Measurements from ENCODE around the genes SLF2 and BTRC.

GRCh38 chr10:100738188-100738794, 7.1 kb upstream of the PAX2 start:
- RRBS, result no CpG with 5 or more reads among the region's 20 CpGs

DNA sequence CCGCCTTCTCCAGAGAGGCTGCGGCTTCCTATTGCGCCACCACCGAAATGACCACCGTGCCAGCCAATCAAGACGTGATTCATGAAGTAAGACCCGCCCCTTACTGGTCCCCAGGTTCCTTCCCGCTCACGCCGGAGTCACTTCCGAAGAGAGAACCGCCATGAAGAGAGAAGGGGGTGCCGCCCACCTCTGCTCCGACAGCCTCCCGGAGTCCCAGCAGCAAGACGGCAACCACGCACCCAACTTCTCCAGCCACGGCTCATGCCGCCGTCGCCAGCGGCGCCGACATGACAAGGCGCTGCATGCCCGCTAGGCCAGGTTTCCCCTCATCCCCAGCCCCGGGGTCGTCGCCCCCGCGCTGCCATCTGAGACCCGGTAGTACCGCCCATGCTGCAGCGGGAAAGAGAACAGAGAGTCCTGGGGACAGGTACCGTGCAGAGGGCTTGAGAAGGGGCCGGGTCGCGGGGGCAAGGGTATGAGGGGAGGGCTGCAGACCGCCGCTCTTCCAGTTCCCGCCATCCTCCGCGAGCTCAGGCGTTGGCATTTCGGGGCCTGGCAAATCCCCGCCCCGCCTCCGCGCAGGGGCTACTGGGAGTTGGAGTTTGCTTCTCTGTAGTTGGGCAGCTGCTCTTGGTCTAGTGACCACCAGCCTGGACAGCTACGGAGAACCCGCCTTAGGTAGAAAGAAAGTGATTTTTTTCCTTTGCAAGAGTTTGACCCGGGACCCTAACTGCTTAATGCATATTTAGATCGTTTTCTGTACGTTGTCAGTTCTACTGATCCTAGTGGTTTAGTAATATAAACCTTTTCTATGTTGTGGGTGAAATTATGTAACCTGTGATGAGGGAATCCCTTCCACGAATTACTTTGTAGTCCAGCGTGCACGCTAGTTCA, at the start of gene SLF2:
SLF2 (plus strand) TSS at position 140 of the 894 bp plus-strand sequence.
- RRBS, result 2% methylated on average over 11 of the region's 57 CpGs

DNA sequence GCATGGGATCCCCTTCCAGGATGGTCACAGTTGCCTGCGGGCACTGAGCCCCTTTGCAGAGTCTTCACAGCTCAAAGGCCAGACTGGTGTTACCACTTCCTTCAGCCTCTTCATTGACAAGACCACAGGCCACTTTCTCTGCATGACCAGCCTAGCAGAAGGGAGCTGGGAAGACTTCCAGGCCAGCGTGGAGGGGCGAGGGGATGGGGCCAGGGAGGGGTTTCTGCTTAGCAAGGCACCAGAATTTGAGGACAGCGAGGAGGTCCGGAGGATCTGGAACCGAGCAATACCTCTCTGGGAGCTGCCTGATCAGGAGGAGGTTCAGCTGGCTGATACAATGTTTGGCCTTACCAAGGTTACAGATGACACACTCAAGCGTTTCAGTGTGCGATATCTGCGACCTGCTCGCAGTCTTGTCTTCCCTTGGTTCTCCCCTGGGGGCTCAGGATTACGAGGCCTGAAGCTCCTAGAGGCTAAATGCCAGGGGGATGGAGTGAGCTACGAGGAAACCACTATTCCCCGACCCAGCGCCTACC, 1.1 kb downstream of the TWNK start:
- RRBS, result no CpG with 5 or more reads among the region's 14 CpGs

DNA sequence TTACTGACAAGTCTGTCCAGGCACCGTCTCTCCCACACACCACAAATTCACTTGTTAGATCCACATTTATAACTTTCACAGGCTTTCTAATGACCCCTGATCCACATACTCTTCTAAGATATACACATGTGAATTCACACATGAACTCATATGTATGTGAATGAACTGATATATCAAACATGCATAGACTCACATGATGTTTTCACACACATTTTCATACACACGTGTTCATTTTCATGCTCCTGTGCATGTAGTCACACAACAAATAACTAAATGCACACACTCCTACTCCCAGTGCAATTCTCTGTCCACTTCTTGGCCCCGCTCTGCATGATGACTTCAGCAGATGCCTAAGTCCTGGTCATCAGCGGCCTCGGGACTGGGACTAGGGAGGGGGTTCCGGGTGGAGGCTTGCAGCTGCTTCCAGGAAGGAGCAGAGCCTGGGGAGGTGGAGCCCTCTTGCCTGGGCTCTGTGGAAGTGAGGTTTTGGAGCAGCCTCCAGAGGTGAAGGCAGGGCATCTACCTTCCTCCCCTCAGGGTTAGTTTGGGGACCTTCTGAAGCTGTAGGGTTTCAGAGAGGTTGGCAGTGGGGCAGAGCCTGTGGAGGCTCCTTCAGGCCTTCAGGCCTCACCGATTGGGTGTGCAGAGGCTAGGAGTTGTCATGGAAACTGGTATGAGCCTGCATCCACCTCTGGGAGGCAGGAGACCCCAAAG, 1.7 kb downstream of the LZTS2 start:
- RRBS, result no CpG with 5 or more reads among the region's 7 CpGs

DNA sequence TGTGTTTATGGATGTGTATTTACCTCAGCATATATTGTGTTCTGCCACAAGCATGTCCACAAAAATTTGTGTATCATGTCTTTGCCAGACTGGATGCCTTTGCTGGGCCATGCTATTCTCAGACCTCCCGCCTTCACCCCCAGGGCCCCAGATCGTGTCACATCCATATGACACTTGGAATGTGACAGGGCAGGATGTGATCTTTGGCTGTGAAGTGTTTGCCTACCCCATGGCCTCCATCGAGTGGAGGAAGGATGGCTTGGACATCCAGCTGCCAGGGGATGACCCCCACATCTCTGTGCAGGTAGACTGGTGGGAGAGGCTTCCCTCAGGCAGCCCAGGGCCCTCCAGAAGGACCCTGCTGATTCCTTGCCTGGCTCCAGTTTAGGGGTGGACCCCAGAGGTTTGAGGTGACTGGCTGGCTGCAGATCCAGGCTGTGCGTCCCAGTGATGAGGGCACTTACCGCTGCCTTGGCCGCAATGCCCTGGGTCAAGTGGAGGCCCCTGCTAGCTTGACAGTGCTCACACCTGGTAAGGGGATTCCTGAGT, 2.4 kb downstream of the KAZALD1 start:
- RRBS, result no CpG with 5 or more reads among the region's 6 CpGs

- RRBS, result no CpG with 5 or more reads among the region's 25 CpGs
These were observed 4.8 kb downstream of the TLX1 start for GRCh38 chr10:101135699-101136422.

DNA sequence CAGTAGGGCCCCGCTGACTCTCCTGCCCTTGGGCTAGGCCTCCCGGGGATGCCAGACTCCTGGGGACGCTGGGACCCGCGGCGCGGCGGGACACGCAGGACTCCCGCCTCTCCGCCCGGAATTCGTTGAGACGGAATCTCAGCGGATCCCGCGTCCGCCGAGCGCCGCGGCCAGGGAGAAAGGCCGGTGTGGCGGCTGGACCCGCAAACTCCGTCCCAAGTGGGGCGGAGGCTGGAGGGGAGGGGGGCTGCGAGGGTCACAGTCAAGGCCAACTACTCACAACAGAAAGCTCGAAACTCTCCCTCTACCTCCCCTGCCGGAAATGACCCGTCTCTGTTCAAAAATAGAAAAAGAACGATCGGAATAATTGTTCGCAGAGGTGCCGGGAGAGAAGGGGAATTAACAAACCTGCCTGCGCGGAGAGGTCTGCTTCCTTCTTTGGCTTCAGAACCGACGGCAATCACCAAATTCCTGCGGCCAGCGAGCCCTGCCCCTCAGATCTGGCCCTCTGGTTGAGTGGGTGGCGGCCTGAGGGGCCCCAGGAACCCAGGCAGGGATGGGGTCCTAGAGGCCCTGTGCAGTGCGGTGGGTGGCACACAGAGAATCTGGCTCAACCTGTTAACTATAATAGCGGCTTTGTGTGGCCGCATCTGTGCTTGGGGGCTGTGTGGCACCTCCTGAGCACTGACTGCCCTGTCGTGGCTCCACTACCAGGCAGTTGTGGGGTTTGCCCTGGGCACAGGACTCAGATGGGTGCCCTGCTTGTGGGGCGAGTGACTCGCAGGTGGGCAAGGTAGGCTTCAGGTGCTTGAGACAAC, 9.4 kb downstream of the TLX1 start:
- RRBS, result 5% methylated on average over 25 of the region's 48 CpGs

DNA sequence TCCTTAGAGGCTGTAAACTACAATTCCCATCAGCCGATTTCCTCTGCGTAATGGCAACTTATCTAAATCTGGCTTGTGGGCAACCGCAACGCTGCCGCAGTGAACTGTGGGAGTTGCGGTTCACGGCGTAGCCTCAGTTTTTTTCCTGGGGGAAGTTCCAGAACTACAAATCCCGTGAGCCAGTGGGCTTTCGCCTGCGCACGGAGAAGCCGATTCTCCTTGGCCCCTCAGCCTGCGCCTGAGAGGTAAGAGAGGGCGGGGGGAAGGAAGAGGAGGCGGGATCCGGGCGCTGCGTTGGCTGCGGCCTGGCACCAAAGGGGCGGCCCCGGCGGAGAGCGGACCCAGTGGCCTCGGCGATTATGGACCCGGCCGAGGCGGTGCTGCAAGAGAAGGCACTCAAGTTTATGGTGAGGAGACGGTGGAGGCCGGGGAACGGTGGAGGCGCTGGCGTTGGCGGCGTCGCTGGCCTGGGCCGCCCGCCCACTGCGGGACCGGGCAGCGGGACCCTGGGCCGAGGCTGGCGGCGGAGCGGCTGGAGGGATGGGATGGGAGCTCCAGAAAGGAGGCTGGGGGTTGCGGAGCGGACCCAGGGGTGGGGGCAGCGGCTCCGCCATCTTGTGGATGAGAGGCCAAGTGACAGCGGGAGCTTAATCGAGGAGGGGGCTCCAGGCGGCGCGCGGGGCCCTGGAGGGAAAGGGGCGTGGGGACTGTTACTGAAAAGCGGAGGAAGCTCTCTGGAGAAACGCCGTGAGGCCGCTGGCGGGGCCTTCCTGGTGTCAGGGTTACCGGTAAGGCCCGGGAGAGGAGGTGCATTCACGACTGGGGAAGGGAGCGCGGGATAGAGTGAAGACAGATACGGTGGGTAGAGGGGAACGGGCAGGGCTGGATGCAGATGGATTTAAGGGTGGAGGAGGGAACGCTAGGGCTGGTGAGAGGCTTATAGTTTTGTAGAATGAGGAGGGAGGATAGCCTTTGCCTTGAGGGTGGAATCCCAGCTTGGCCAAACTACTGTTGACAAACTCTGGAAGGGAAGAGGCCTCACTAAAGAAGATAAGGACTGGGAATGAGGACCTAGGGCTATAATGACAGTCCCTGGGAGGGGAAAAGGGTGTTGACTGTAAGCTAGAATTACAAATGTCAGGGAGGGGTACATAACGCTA, at the start of gene BTRC:
BTRC (plus strand) TSS at position 344 of the 1,160 bp plus-strand sequence.
- RRBS, result 2% methylated on average over 24 of the region's 71 CpGs

GRCh38 chr10:101687411-101688208, 7.4 kb downstream of the FBXW4 start:
- RRBS, result no CpG with 5 or more reads among the region's 5 CpGs

DNA sequence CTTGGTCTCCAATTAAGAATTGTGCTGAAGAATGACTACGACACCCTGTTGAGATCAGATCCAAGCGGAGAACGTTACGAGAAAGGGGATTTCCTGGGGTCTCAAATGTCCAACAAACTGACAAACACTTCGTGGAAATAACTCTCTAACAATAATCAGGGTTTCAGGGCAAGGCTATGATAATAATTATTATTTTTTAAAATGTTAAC, 10.6 kb upstream of the NPM3 start:
- RRBS, result no CpG with 5 or more reads among the region's 5 CpGs

GRCh38 chr10:102066312-102066894, 1.3 kb downstream of the HPS6 start:
- RRBS, result no CpG with 5 or more reads among the region's 17 CpGs

GRCh38 chr10:102109799-102110158, 10.4 kb downstream of the LDB1 start:
- RRBS, result no CpG with 5 or more reads among the region's 10 CpGs

GRCh38 chr10:102112937-102113700, 7.0 kb downstream of the LDB1 start:
- RRBS, result no CpG with 5 or more reads among the region's 7 CpGs

DNA sequence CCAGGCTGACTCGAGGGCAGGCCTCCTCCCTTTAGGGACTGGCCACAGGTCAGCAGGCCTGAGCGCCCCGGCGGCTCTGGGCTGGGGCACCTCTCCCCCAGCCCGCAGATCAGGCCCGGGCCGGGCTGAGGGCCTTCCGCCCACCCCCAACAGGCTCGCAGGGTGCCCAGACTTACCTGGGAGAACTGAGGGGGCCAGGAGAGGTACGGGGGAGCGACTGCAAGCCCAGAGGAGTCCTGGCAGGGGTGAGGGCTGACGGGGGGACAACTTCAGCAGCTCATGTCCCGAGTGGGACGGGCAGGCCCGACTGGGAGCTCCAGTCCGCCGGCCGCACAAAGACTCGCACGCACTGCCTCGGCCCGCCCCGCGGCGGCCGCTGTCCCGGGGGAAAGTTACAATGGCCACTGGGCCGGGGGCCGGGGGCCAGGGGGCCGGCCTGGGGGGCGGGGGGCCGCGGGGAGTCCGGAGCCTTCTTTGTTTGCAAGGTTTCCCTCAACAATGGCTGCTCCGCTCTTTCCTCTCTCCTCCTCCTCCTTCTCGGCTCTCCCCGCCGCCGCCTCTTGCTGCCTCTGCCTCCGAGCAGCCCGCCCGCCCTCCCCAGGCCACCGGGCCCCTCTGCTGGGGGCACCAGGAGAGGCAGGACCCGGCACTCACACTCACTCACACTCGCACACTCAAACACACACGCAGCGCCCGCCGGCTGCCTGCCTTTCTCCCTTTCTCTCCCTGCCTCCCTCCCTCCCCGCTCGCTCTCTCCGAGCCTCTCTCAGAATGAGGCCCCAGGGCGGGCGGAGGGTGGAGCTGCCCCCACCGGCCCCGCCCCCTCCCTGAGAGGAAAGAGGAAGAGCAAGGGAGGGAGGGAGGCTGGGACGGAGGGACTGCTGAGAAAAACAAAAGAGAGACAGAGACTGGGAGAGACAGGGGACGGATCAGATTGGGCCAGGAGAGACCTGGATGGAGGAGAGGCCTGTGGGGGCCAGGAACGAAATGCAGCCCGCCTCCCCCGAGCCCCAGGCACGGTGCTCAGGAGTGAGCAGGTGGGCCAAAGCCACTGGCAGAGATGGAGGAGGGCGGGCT, 5.6 kb downstream of the LDB1 start:
- RRBS, result 3% methylated on average over 22 of the region's 63 CpGs

- RRBS, result no CpG with 5 or more reads among the region's 2 CpGs
These were observed 3.2 kb downstream of the LDB1 start for GRCh38 chr10:102116886-102117502.

DNA sequence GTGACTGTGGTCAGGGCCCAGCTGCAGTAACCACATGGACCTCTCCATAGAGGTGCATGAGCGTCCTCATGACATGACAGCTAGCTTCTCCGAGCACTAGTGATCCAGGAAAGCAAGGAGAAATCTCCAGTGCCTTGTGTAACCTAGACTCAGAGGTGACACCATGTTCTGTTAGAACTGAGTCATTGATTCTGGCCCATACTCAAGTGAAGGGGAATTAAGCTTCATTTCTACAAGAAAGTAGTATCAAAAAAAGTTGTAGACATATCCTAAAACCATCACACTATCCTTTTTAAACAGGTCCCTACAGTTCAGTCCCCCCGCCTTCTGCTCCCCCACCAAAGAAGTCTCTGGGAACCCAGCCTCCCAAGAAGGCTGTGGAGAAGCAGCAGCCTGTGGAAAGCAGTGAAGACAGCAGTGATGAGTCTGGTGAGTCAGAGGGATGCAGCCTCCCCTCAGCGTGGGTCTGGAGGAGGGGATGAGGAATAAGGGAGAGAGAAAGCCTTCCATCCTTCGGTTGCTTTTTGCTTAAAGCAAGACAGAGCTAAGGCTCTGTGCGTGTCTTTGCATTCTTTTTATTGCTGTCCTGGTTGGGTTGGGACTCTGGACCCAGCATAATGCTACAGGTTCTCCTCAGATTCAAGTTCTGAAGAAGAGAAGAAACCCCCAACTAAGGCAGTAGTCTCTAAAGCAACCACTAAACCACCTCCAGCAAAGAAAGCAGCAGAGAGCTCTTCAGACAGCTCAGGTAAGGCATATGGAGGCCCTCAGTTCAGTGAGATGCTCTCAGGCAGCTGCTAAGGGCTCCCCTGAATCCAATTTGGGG, 7.6 kb downstream of the NOLC1 start:
- RRBS, result no CpG with 5 or more reads among the region's 6 CpGs

GRCh38 chr10:102280469-102281301, 35.4 kb downstream of the GBF1 start:
- RRBS, result no CpG with 5 or more reads among the region's 6 CpGs

DNA sequence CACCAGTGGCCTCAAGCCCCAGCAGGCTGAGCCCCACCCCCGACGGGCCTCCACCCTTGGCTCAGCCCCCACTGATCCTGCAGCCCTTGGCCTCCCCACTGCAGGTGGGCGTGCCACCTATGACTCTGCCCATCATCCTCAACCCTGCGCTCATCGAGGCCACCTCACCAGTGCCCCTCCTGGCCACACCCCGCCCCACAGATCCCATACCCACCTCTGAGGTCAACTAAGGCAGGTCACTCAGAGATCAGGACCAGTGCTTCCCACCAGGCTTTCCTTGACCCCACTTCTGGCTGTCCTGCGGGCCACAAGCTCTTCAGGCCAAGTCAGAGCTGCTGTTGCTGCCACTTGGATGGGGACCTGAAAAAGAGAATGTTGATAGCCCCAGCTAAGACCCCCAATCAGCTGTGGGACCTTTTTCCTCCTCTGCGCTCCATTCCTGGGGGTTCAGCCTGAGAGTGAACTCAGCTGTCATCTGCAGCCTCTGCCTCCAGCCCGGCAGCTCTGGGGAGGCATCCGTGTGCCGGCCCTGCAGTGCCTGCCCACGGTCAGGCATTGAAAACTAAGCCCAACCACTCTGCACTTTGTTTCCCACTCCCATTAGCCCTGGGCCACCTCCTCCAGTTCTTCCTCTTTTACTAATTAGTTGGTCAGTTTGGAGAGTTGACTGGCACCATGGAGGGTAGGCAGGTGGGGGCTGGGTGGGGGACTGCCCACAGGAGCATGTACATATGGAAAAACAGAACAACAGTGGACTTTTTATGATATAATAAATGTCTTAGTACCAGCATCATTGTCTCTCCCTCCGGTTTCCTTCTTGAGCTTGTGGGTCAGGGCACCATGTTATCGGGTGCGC, 13.2 kb upstream of the NFKB2 start:
- RRBS, result no CpG with 5 or more reads among the region's 15 CpGs

- RRBS, result 5% methylated on average over 3 of the region's 16 CpGs
These were observed 452 bp downstream of the NFKB2 start for GRCh38 chr10:102395820-102396493.

- RRBS, result 80% methylated on average over 1 of the region's 18 CpGs
These were observed 4.1 kb upstream of the CUEDC2 start for GRCh38 chr10:102436143-102437231.